Anterior vena cava (tissue), 1 donor: ENCODE results near the genes TRAPPC8, RNF138 and CCDC178.

- PRO-cap: no peak
Measured at GRCh38 chr18:31255731-31256281, 62.2 kb upstream of the DSG1 start.

GRCh38 chr18:31657905-31658191, 26.5 kb downstream of the B4GALT6 start:
- PRO-cap: no peak

- PRO-cap: no peak
Measured at GRCh38 chr18:31658771-31659420, 25.5 kb downstream of the B4GALT6 start.

DNA sequence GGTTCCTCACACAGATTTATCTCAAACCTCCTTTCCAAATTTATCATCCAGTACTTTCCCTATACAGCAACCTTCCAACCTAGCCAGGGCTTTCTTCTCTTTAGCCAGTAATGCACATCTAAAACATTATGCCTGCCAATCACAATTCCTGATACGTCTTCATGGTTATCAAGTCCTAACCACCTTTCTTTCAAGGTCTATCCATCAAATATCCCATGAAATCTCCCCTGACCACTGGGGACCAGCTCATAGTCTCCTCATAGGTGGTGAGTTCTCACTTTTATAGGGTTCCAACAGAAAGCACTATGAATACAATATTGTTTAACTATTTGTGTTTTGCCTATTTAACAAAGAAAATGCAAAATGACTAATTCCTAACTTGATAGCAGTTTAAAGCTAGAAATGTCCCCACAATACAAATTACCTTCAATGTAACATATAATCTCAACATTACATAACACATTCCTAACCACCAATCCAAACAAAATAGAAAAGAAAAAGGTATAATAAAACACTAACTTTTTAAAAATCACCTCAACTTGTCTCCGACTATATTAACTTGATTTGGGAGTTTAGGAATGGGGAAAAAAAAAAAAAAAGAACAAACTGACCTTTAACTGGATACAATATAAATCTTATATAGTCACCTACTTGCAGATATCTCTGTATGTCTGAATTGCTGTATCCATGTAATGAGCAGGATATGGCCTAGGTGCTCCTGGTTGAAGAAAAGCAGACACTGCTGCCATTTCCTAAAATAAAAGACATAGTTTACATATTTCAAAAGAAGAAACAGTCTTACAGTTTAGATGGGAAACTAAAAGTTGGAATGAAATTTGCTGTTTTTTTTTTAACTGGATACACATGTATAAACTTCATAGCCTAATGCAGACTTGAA, 42.4 kb downstream of the TRAPPC8 start:
- PRO-cap: no peak

- PRO-cap: bidirectional peak, plus-strand start at chr18:31943380, minus-strand start at chr18:31943166
Measured at GRCh38 chr18:31942260-31943214, at the start of gene TRAPPC8. Gene TRAPPC8 (minus strand): TSS chr18:31943128.

- PRO-cap: unidirectional peak, plus-strand start at chr18:32091855; unidirectional peak, plus-strand start at chr18:32092010; bidirectional peak, plus-strand start at chr18:32092688, minus-strand start at chr18:32092393
Measured at GRCh38 chr18:32091536-32092587, at the start of gene RNF138. Gene RNF138 (plus strand): TSS chr18:32091874.

DNA sequence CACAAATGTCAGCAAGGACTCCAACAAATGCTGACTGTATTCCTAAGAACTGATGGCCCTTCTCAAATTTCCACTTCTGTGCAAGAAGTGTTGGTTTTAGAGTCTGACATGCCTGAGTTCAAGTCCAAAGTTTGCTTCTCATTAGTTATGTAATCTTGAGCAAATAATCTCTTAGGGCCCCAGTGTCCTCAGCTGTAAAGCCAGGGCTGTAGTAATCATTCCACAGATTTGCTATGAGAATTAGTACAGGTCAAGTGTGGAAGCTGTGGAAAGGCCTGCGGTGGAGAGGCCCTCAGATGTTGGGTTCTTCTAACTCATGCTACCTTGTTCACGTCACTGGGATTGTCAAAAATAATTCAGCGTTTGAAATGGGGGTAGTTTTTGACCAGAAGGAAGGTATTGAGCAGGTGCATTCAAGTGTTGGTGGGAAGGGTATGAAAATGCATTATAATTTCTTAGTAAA, 23.9 kb downstream of the MEP1B start:
- PRO-cap: no peak

GRCh38 chr18:32470033-32470574, 578 bp downstream of the GAREM1 start:
- PRO-cap: no peak

GRCh38 chr18:32714421-32714692, 58.5 kb downstream of the KLHL14 start:
- PRO-cap: no peak

- PRO-cap: unidirectional peak, minus-strand start at chr18:32771545
Measured at GRCh38 chr18:32771238-32771879, 1.5 kb downstream of the KLHL14 start.

GRCh38 chr18:33440127-33441242, at the start of gene CCDC178:
Gene CCDC178 (minus strand): TSS chr18:33440721.
- PRO-cap: bidirectional peak, plus-strand start at chr18:33440766, minus-strand start at chr18:33440679; unidirectional peak, minus-strand start at chr18:33440912

- PRO-cap: no peak
Measured at GRCh38 chr18:33533013-33533351, 45.0 kb upstream of the ASXL3 start.

GRCh38 chr18:34153664-34154172, 71.0 kb downstream of the NOL4 start:
- PRO-cap: no peak

GRCh38 chr18:34158741-34159796, 65.6 kb downstream of the NOL4 start:
- PRO-cap: no peak

DNA sequence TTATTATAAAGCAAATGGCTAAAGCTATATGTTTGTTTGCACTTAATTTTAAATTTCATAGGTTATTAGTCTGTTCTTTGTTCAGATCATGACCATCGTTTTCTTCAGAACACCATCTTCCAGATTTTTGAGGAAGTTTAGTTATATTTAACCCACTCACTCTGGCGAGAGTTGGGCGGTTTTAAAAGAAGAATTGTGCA, 214.8 kb upstream of the DTNA start:
- PRO-cap: unidirectional peak, minus-strand start at position 121 of the sequence

- PRO-cap: no peak
Measured at GRCh38 chr18:34807310-34807888, 97.3 kb downstream of the DTNA start.

- PRO-cap: no peak
Measured at GRCh38 chr18:34817881-34818566, 107.9 kb downstream of the DTNA start.

DNA sequence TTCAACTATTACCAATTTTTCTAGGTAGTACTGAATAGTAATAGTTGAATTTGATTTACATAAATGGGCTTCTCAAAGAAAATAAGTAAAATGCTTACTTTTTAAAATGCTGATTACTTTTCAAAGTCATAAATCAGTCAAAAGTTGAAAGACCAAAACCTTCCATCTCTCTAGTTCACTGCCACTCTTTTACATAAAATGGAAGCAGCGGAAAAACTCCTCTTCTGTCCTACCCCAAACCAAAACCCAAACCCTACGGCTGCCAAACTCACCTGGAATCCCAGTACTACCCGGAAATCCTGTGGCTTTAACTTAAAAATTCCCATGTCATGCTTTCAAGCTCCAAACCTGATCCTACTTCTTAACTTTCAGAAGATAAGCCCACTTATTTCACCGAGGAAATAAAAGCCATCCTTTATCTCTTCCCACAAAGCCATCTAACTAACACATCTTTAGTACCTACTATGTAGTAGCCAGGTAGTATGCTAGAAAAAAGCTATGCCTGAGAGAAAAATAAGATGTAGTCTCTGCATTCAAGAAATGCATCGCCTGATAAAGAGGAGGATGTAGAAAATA, 81.1 kb upstream of the MAPRE2 start:
- PRO-cap: no peak

GRCh38 chr18:35010787-35011673, 30.2 kb upstream of the MAPRE2 start:
- PRO-cap: no peak

GRCh38 chr18:35041961-35042372, 754 bp downstream of the MAPRE2 start:
- PRO-cap: no peak